ENCODE measurements around the genes LAMA5, CABLES2 and GATA5.

GRCh38 chr20:61687607-61688103 lies 378.0 kb downstream of the TAF4 start:
- PRO-cap: no peak

DNA sequence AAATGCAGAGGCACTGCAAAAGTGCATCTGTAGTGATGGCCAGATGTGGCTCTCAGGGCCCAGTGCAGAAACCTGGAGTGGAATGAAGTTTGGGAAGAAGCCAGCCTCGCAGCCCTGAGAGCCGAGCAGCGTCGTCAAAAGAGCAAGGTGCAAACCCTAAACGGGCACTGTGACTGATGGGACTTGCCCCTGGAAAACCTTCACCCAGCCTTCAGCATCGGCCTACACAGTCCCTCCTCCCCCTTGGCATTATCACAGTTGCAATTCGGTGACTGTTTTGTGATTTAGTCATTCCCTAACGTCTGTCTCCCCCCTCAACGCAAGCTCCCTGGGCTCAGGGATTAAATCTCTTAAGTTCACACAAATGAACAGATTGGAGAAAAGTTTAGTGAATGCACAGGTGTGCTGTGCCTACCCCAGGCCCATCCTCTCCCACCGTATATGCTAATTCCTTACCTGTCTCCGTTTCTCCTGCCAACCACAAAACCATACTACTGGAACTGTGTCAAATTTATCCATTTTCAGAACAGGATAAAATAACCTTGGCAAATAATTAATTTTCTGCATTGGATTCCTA lies 38.5 kb downstream of the TAF4 start:
- PRO-cap: no peak

DNA sequence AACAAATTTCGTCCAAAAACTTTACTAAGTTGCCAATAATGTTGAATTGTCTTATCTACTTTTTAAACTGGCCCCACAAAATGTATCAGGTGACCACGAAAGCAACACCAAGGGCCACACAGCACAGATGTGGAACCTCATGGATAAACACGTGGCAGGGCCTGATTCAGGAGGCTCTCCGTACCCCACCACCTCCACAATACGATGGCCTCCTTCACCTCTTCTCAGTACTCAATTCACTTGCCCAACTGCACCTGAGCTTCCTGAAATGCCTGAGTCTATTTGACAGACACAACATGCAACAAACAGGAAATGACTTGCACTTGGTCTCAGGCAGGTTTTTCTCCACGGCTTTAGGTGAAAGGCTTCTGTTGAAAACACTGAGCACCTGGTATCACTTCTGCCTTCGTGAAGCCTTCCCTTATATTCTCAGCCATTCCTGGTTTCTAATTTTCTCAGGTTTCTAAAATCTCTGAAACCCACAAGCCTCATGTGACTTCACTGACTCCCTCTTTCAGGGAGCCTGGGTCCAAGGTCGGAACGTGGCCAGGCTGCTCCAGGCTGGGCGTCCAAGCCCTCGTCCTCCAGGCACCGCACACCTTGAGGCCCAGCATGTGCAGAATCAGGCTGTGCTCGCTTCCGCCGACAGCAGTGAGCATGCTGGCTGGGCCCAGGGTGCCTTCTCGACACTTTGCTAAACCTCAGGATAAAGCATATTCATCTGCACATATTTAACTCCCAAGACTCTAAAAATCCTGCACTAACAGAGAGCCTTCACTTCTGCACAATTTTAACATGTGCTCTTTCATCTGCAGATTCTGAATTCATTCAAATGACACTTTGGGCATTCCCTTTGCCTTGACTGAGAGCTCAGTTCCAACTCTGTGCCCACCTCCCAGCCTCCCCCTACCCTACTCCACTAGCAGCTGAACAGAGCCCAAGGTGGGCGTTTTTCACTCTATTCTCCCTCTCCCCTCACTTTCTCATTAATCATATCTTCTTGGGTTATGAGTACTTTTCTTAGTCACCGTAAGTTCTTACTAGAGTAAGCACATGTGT lies 34.7 kb downstream of the TAF4 start:
- PRO-cap: no peak

DNA sequence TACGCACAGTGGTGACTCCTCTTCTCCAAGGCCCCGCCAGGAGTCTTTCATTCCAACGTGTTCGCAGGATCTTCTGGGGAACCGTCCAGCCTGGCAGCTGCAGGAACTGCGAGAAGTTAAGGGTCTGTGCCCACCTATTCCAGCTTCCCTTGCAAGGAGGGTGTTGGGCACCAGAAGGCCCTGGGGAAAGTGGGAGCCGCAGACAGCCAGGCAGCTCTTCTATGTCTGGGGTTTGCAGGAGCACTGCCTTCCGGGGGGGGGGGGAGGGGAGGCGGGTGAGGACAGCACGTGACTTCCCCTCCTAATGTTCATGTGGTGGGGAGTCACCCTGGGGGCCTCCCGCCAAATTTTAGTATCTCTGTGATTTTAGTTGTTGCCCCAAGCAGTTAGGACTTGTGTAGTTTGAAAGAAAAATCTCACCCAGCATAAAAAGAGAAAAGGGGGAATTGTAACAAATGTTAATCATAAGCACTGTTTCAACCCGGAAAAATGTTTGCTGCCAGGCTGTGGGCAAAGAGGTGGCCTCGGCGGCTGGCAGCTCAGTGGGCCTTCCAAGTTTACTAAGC lies 2.2 kb upstream of the TAF4 start:
- PRO-cap: no peak

DNA sequence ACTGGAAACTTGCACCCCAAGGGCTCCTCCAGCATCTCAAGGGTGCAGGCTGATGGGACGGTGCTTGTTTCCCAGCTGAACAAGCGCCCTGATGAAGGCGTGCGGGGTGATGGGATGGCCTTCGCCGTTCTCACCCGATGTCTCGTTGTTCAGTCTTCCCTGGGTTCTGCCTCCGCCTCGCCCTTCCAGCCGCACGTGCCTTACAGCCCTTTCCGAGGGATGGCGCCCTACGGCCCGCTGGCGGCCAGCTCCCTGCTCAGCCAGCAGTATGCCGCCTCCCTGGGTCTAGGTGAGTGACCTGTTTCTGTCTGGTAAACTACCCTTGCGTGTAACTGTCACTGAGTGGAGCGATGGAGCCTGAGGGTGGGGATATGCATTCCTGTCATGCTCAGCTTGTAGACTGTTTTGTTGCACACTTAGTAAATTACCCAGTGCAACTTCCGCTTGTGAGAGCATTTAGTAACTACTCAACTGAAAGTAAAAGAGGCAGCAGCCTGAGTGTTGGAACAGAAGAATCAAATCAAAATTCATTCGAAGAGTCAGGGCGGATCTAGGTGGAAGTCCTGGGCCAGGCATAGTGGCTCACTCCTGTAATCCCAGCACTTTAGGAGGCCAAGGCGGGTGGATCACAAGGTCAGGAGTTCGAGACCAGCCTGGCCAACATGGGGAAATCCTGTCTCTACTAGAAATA lies 4.0 kb downstream of the LSM14B start:
- PRO-cap: no peak

- PRO-cap: no peak
Measured at GRCh38 chr20:62307502-62308244, 4.9 kb downstream of the ADRM1 start.

GRCh38 chr20:62330739-62331249 lies 28.0 kb downstream of the ADRM1 start:
- PRO-cap: unidirectional peak, plus-strand start at chr20:62331156

GRCh38 chr20:62362258-62362760 lies 4.8 kb downstream of the LAMA5 start:
- PRO-cap: no peak

- PRO-cap: no peak
Measured at GRCh38 chr20:62364445-62364846, 2.7 kb downstream of the LAMA5 start.

- PRO-cap: unidirectional peak, minus-strand start at chr20:62367312
Measured at GRCh38 chr20:62366897-62367690, at the start of gene LAMA5. Gene LAMA5, minus strand, starts transcription at chr20:62367312.

GRCh38 chr20:62387233-62387887 lies 457 bp downstream of the RPS21 start:
- PRO-cap: no peak

GRCh38 chr20:62406658-62407996 lies at the start of gene CABLES2:
Gene CABLES2, minus strand, starts transcription at chr20:62407285.
- PRO-cap: bidirectional peak, plus-strand start at chr20:62407450, minus-strand start at chr20:62407280

DNA sequence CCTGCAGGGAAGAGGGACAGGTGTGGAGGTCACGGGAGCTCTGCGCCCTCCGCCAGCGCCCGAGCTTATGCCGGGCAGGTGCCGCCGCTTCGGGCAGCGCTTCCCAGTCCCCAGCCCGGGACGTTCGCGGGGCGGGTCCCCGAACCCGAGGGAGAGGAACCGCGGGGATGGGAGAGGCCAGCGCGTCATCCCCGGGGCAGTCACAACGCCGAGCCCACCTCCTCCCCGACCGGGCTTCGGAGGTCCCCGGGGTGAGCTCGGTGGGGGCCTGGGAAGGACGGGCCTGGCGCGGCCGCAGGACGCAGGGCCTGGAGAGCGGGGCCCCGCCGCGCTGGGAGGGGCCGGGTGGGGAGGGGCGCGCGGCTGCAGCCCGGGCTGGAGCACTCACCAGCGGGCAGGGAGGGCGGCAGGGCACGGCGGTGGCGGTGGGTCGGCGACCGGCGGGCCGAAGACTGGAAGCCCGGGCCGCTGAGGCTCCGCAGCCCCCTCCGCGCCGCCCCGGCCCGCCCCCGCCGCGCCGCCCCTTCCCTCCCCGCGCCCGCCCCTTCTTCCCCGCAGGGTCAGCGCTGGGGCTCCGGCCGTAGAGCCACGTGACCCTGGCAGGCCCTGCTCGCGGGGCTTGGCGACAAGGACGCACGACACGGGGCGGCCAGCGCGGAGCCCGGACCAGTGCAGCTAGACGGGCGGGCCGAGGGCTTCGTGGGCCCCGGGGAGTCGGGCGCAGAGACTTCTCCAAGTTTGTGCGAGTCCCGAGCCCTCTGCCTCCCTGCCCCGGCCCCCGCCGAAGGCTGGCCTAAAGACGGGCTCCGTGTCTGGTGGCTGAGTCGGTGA lies at the start of gene GATA5:
TSS of gene GATA5 (minus strand) at position 454 of the 831 bp plus-strand sequence.
- PRO-cap: bidirectional peak, plus-strand start at position 397 of the sequence, minus-strand start at position 126 of the sequence; bidirectional peak, plus-strand start at position 669 of the sequence, minus-strand start at position 454 of the sequence

- PRO-cap: unidirectional peak, minus-strand start at chr20:62482117
Measured at GRCh38 chr20:62481987-62482987, 6.5 kb upstream of the GATA5 start.

DNA sequence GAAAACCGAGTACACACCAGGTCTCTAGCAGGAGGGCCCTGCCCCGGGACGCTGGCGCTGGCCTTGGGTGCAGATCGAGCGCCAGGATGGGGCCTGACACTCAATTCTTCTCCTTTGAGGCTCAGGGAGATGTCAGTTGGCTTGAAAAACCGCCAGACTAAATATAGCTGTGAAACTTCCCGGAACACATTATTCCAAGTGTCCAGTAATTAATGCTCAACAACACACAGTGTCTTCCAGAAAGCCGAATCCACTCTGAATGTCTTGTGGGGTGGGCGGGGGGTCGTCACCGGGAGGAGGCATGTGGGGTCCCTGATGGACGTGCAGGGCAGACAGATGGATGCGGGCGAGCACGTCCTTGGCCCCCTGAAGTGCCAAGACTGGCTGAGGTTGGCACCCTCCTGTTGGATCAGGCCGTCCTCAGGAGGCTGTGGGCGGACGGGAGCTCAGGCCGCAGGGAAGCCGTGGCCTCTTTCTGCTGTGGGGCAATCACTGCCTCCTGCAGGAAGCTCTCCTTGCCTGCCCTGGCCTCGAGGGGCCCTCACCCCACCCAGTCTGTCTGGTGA lies 19.3 kb upstream of the GATA5 start:
- PRO-cap: no peak

GRCh38 chr20:62495624-62496379 lies 20.0 kb upstream of the GATA5 start:
- PRO-cap: no peak

- PRO-cap: no peak
Measured at GRCh38 chr20:62621177-62621739, 21.0 kb upstream of the SLCO4A1 start.

DNA sequence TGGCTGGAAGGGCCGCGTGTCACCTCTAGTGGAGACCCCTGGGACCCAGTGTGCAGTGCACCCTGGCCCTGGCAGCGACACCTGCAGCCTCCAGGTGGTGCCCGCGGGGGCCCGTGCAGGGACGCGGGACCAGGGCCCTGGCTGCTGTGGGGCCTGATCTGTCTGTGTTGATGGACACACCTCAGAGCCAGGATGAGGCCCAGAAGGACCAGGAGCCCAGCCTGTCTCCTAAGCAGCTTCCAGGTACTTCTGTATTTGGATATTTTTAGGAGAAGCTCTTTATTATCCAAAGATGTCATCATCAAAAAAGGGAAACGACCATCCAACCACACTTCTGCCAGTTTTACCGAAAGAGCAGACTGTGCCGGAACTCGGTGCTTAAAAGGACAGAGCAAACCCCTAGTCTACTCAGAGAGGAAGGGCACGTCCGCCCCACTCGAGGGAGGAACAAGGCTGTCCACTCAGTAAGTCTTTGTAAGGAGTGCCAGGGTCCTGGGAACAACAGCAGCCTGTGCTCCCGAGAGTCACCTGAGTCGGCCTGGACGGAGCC lies 17.7 kb upstream of the SLCO4A1 start:
- PRO-cap: no peak

DNA sequence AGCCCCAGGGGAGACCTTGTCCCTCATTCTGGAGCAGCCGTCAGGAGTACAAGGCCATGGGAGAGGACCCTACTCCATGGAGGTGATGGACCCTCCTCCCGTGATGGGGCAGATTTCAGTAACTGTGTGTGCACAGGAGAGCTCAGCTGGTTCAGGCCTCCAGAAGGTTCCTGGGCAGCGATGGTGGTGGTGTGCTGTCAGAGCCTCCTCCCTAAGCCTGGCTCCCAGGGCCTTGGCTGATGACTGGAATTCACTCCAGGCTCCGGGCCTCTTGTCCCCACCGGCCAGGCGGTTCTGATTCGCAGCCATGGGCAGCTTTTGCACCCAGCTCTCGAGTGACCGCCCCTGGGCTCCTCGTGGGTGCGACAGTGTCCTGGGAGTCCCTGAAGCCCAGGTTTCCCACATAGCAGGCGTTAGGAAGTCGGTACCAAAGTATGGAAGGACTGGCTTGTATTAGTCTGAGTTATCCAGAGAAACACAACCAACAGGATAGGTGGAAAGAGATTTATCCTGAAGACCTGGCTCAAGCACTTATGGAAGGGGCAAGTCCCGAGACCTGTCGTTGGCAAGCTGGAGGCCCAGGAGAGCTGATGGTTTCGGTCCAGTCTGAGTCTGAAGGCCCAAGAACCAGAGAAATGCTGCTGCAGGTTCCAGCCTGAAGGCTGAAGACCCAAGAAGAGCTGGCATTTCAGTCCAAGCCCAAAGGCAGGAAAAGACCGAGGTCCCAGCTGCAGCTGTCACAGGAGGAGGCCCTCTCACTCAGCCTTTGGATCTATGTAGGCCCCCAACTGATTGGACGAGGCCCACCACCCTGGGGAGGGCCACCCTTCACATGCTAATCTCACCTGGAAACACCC lies 6.5 kb downstream of the SLCO4A1 start:
- PRO-cap: no peak

- PRO-cap: bidirectional peak, plus-strand start at chr20:62667258, minus-strand start at chr20:62667127
Measured at GRCh38 chr20:62667015-62667857, 24.9 kb downstream of the SLCO4A1 start.